GM23248 (cell line): Measurements from ENCODE around the genes ACER3 and RSF1.

DNA sequence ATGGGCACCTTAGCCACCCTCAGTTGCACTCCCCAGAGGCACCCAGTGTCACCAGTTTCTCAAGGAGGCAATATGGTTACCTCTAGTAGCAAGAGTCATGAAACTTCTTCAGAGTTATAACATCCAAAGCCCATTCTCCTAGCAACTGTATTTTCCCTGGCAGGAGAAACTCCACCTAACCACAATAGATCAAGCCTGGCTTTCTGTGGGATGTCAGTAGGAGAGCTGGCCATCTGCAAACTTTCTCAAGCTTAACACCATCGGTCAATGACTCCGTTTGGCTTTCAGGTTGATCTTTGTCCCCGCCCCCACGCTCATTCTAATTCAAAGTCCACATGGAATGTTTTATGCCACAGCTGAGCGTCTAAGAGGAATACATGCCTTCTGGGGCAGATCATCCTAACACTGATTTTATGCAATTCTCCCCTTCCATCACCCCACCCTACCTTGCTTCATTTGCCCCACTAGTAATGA, 4.7 kb downstream of the GVQW3 start:
- RAMPAGE, long total RNA = no peak

- RAMPAGE, long total RNA = no peak
These were observed 77.5 kb downstream of the LRRC32 start for GRCh38 chr11:76592970-76593569.

GRCh38 chr11:76656787-76657099, 13.8 kb downstream of the LRRC32 start:
- RAMPAGE, long total RNA = no peak

DNA sequence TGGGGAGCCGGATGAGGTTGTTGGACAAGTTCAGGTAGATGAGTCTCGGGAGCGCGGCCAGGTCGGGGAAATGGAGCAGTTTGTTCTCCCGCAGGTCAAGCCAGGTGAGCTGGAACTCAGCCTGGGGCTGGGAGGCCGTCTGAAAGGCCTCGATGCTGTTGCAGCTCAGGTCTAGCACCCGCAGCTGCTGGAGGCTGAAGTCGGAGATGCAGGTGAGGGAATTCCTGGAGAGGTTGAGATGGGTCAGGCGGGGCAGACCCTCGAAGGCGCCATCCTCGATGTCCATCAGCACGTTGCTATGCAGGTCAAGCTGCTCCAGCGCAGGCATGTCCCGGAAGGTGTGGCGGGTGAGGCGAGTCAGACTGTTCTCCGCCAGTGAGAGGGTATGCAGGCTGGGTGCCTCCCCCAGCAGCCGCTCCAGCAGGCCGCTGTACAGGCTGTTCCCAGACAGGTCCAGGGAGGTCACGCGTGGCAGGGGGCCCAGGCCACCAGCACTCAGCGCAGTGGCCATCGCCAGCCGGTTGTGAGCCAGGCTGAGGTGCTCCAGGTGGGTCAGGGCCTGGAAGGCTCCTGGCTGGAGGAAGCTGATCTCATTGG, 9.7 kb downstream of the LRRC32 start:
- RAMPAGE, long total RNA = no peak

DNA sequence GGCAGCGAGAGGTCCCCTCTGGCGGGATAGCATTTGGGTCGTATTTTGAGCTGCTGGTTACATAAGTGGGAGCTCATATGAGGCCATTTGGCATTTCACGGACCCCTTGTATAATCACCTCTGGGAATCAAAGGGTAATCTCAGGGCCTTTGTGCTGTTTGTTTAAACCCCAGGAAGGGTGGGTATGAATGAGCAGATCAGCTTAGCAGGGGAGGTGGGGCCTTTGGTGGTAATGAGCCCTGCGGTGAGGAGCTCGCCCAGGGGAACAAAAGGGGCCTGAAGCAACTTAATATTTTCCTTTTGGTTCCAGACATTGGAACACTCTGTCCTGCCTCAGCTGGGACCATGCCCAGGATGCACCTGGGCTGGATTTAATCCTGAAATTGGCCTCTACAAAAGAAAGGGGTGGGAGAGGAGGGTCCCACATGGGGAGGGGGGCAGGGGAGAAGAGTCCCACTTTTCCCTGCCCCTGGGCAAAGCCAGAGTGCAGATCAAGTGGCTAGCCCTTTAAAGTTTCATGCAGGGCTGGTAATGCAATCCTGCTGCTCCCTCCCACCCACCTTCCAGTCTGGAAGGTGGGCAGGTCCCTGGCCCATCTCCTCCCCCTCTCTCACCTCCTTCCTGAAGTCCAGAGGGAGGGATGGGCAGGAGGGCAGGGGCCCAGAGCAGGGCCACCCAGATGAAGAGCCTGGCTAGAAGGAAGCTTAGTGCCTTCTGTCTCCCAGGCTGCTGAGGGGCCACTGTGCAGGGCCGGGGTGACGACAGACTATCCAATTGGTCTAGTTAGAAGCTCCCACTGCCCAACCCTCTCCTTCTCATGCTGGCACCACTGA, 10.5 kb downstream of the TSKU start:
- RAMPAGE, long total RNA = no peak

DNA sequence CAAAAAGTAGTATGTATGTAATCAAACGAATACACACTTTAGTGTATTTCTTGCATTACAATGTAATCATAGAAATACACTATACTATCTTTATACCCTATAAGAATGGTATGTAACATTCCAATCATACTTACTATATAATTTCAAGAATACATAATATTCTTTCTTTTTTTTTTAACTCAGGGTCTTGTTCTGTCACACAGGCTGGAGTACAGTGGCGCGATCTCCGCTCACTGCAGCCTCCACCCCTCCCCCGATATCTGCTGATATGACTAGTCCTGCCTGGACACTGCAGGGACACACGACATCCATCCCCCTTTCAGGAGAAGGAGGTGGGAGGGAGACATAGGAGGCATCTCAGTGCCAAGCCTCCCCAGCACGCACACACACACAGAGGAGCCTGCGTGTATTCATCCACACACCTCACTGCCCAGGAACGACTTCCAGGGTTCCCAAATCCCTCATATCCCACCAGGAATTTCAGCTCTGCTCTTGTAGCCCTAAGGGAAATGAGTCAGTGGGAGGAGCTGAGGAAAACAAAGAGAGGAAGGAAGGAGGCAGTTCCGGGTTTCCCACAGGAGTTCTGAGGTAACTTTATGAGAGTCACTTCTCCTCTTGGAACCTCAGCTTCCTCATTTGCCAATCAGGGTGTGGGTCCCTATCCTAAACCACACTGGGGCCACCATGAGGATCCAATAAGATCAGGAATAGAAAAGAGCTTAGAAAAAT, 37.3 kb upstream of the ACER3 start:
- RAMPAGE, long total RNA = no peak

GRCh38 chr11:76860288-76861649, at the start of gene ACER3:
ACER3 (plus strand) TSS chr11:76860918.
- RAMPAGE, long total RNA = no peak

GRCh38 chr11:76997889-76998320, 36.3 kb upstream of the B3GNT6 start:
- RAMPAGE, long total RNA = no peak

DNA sequence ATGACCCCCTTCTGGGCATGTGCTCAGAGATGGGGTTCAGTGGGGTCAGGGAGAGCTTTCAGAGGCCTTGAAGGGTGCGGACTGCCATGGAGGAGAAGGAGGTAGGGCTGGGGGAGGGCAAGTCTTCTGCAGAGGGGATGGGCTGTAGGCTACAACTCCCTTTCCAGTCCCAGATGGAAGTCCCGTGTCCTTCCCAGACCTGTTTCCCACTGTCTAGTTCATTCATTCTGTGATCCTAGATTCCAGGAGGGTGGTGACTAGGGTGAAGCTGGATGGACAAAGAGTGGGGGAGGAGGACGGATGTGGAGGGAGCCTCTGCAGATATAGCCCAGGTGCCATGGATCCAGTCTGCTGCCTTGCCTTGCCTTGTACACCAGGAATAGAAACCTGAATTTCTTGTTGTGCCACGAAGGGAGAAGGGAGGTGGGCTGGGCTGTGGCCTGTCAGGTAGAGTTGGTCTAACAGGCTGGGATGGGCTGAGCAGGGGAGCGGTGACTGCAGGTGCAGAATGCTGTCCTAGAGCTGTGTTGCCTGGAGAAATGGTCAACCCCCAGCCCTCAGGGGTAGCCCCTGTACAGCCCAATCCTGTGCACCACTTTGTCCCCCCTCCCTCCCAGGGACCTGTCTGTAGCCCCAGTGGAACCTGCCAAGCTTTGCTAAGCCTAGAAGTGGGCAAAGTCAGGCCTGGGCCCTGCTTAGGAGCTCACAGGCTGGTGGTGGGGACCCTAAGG, 14.1 kb upstream of the OMP start:
- RAMPAGE, long total RNA = no peak

- RAMPAGE, long total RNA = no peak
These were observed 44.5 kb downstream of the MYO7A start for GRCh38 chr11:77172513-77172895.

DNA sequence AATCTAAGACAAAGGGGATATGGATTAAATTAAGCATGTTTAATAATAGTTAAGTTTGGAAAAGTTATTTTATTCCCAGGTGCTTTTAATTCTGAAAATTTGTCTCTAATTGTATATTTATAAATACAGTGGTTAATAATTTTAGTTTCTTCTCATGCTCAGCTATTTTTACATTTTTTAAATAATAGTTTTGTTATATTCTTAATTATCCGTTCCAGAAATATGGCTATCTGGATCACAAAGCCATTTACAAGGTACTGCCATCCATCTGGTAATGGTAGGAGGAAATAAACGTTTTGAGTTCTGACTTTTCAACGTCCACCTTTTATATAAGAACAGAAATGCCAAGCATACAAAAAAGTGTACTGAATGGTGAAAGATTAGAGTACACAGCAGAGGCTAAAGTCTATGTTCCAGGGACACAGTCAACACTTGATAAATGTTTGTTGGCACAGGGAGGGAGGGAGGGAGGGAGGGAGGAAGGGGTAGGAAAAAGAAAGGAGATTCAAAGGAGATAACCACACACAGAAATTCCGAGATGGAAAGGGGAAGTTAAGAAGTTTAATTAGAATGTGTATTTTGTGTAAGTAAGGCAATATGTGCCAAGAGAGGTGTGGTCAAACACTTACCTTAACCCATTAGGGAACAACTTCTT, 58.3 kb downstream of the GDPD4 start:
- RAMPAGE, long total RNA = no peak

- RAMPAGE, long total RNA = no peak
These were observed 48.6 kb downstream of the GDPD4 start for GRCh38 chr11:77252815-77253290.

- RAMPAGE, long total RNA = no peak
These were observed 21.6 kb downstream of the AQP11 start for GRCh38 chr11:77611309-77611818.

GRCh38 chr11:77820457-77821069, at the start of gene RSF1:
RSF1 (minus strand) TSS chr11:77820722.
- RAMPAGE, long total RNA = start-site peak on the minus strand at chr11:77820721-77820729, 61 and 75 reads in 2 replicates

DNA sequence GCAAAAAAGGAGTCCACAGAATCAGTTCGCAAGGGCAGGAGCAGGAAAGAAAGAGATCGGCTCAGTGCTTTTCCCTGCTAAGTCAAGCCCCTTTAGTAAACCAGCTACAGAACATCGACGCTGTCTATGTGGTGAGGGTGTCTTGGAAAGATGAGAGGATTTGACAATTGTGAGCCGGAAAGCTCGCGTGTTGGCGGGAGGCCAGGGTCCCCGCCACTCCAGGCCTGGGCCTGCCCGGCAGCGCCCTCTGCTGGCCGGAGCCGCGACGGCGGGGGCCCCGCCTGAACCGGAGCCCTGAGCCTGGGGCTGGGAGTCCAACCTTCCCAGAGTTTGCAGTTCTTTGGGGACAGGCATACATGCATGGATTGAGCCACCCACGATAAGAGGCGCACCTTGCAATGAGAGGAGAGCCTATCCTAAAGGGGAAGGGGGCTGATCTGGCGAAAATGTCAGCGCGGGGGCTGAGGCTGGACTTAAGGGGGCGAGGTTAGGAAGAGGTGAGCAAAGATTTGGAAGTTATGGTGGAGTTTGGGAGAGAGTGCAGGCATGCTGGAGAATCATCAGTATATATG, 17.4 kb upstream of the THRSP start:
- RAMPAGE, long total RNA = no peak

DNA sequence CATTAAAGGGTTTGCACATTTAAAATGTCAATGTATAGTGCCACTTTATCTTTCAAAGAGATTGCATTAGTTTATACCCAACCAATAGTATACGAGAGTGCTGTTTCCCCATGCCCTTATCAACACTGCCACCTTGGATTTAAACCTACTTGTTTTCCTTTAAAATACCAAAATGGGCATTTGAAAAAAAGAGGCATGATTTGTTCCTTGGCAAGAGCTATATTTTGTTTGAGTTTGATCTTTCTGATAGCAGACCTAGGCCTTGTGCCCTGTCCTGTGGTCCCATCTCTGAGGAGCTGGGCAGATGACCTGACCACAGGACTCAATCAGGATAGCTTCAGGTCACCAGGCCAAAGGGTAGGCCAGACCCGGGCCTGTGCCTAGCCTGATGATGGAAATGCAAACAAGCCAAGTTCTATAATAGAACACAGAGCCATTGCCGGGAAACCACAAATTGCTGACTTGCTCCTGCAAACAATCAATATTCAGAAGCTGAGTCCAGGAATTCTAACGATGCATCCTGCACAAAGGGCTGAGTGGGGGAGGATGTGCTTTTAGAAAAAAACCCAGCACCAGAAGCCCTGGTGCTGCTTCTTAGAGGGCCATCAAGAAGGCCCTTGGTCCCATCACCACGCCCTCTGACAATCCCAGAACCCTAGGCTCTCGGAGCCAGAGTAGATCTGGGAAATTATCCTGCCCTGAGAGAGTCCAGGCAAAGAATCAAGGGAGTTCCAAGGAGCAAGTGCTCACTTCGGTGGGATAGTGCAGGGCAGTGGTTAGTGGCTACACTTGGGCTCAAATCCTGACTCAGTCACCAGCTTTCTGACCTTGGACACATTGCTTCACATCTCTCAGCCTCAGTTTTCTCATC, 17.0 kb upstream of the ALG8 start:
- RAMPAGE, long total RNA = no peak

DNA sequence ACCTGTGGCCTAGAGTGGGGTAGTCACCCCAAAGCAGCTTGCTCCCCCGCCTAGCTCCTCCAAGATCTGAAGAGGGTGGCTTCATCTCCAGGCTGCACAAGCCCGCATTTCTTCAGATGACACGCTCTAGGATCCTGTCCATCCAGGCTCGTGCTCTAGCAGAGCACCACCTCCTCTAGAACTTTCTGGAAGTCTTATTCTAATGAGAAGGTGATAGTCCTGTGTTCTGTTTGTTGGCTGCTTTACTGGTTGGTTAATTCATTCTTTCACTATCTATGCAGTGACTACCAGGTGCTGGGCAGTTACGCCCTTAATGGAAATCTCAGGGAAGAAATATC, 32.2 kb downstream of the USP35 start:
- RAMPAGE, long total RNA = no peak

GRCh38 chr11:78318142-78319337, 99.1 kb downstream of the GAB2 start:
- RAMPAGE, long total RNA = no peak

- RAMPAGE, long total RNA = no peak
These were observed 92.2 kb downstream of the GAB2 start for GRCh38 chr11:78325052-78326164.

DNA sequence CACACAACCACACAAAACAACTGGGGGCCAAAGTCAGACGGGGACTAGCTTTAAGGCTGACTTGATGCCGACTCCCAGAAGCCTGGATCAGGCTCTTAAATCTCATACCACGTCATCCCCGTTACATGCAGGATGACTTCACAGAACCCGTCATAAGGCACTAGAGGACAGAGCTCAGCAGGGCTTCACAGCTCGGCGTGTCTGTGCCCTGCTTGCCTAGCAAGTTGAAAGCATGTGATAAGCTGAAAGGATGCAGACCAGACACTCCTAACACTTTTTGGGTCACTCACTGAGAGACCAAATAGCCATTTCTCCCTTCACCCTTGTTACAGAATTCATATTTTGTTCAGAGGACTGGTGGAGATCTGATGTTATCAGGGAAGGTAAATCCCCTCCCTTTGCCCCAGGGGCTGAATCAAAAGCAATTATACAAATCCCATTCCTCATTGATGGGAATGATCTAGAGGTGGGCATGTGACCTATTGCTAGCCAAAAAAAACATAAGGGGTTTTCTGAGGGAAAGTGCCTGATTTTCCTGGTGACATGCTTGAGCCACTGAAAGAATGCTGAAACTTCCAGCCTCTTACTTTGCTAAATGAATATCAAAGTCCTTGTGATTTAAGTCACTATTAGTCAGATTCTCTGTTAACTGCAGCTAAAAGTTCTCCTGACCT, 65.3 kb downstream of the GAB2 start:
- RAMPAGE, long total RNA = no peak